Pericardium (tissue), 1 donor: ENCODE measurements around the gene GABRB2.

DNA sequence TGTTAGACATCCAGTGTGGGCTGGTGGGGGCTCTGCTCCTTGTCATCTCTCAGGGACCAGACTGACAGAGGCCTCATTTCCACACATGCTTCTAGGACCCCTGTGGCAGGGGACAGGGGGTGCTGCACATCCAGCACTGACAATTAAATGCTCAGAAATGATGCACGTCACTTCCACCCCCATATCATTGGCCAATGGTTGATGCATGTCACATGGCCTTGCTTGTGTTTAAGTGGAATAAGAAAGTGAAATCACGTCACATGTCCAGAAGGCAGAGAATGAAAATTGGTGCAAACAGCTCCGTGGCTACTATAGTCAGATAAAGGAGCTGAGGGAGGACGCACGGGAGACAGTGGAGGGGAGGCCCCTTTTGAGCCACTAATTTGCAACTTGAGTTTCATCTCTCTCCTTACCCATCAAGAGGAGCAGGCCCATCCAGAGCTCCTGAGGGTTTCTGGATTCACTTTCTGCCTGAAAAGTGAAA, 134.1 kb upstream of the ADRA1B start:
- RRBS: no CpG with 5 or more reads among the region's 5 CpGs

- RRBS: no CpG with 5 or more reads among the region's 4 CpGs
Measured at GRCh38 chr5:159826330-159826938, 89.8 kb upstream of the ADRA1B start.

GRCh38 chr5:160010372-160010813, 1.5 kb downstream of the TTC1 start:
- RRBS: no CpG with 5 or more reads among the region's 4 CpGs

GRCh38 chr5:160062710-160063204, 53.8 kb downstream of the TTC1 start:
- RRBS: no CpG with 5 or more reads among the region's 5 CpGs

- RRBS: 1% methylated on average over 69 of the region's 101 CpGs
Measured at GRCh38 chr5:160118123-160119292, 742 bp downstream of the PWWP2A start.

- RRBS: no CpG with 5 or more reads among the region's 9 CpGs
Measured at GRCh38 chr5:160353274-160353773, 17.1 kb downstream of the C1QTNF2 start.

GRCh38 chr5:160357834-160358305, 12.6 kb downstream of the C1QTNF2 start:
- RRBS: no CpG with 5 or more reads among the region's 8 CpGs

DNA sequence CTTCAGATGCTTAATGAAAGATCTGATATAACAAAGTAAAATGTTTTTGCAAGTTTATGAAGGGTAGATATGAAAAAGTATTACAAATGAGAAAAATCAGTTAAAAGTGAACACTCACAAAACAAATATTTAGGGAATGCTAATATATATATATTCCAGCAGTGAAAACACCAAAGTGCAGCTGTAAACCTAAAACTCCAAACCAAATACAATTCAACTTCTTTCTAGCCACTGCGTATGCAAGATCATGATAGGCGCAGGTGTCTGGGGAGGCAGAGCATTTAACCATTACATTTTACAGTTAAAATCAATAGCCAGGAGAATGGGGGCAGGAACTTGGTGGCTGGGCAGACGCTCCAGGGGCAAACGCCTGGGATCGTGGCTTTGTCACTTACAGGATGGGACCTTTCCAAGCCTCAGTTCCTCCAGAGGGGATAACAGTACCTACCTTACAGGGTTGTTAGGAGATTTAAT, 626 bp downstream of the FAM200C start:
- RRBS: no CpG with 5 or more reads among the region's 5 CpGs

- RRBS: no CpG with 5 or more reads among the region's 2 CpGs
Measured at GRCh38 chr5:160893146-160893538, 41.1 kb upstream of the ATP10B start.

DNA sequence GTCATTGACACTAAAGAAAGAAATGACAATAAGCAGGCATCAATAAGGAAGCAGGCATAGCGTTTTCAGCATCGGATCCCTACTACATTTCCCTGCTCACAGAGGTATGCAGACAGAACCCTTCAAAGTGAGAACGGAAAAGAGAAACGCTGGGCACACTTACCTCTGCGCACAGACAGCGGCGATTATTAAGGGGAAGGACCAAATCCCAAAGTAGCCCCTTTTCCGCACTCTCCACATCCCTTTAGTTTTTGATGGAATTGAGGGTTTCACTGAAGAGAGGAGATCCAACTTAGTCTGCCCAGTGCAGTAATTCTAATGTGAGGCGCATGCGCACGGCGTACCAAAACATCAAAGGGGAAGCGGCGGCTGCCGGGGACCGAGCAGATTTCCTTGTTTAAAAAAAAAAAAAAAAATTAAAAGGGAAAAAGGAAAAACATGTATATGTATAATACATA, at the start of gene GABRB2:
Gene GABRB2, minus strand, starts transcription at position 322 of the 458 bp plus-strand sequence.
- RRBS: no CpG with 5 or more reads among the region's 16 CpGs

DNA sequence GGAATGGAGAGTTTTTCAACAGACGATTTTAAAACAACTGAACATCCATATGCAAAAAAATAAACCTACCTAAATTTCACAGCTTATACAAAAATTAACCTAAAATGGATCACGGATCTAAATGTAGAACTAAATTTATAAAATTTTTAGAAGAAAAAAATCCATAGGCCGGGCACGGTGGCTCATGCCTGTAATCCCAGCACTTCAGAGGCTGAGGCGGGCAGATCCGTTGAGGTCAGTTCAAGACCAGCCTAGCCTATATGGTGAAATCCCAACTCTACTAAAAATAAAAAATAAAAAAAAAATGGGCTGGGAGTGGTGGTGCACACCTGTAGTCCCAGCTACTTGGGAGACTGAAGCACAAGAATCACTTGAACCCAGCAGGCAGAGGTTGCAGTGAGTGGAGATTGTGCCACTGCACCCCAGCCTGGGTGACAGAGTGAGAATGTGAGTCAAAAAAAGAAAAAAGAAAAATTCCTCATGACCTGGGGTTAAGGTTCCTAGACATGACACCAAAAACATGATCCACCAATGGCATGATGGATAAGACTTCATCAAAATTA, 10.0 kb downstream of the NUDCD2 start:
- RRBS: no CpG with 5 or more reads among the region's 6 CpGs

GRCh38 chr5:167699325-167700049, 592.0 kb upstream of the WWC1 start:
- RRBS: no CpG with 5 or more reads among the region's 3 CpGs

GRCh38 chr5:167945512-167946130, 345.8 kb upstream of the WWC1 start:
- RRBS: no CpG with 5 or more reads among the region's 12 CpGs

GRCh38 chr5:168087606-168088131, 203.8 kb upstream of the WWC1 start:
- RRBS: no CpG with 5 or more reads among the region's 4 CpGs

GRCh38 chr5:168104654-168105517, 186.6 kb upstream of the WWC1 start:
- RRBS: no CpG with 5 or more reads among the region's 13 CpGs

DNA sequence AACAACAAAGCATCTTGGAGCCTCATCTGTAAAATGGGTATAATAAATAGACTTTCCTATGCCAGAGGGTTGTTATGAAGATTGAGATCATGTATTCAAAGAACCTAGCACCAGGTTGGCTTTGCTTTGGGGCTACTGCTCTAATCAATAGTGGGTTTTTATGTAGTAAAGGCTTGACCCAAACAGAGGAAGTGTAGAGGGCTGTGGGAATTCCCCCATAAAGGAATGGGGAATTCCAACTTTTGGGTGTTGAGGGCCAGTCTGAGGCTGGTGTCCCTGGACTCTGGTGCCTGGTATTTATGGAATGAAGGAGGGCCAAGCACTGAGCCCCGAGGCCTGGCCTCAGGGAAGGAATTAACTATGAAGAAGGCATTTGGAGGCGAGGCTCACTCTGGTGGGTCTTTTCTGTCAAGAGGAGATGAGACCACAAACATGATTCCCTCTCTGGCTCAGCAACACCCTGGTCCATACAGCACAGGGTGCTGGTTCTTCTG, 1.6 kb upstream of the WWC1 start:
- RRBS: no CpG with 5 or more reads among the region's 2 CpGs

- RRBS: no CpG with 5 or more reads among the region's 3 CpGs
Measured at GRCh38 chr5:168600362-168600819, 21.2 kb upstream of the PANK3 start.

DNA sequence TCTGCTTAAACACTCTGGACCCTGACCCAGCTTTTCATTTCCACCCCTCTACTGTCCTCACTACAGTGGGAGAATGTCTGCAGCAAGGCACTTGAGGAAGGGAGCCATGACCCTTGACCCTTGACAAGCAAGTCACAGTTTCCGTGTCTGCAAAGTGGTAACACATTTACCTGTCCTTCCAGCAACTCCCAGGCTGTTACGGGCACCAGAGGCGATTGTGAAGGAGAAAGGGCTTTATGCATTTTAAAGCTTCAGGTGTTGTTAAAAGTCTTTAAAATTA, 88.3 kb upstream of the PANK3 start:
- RRBS: no CpG with 5 or more reads among the region's 3 CpGs